ENCODE data around the genes KPNA4, NMD3, SPTSSB and SERPINI2.

DNA sequence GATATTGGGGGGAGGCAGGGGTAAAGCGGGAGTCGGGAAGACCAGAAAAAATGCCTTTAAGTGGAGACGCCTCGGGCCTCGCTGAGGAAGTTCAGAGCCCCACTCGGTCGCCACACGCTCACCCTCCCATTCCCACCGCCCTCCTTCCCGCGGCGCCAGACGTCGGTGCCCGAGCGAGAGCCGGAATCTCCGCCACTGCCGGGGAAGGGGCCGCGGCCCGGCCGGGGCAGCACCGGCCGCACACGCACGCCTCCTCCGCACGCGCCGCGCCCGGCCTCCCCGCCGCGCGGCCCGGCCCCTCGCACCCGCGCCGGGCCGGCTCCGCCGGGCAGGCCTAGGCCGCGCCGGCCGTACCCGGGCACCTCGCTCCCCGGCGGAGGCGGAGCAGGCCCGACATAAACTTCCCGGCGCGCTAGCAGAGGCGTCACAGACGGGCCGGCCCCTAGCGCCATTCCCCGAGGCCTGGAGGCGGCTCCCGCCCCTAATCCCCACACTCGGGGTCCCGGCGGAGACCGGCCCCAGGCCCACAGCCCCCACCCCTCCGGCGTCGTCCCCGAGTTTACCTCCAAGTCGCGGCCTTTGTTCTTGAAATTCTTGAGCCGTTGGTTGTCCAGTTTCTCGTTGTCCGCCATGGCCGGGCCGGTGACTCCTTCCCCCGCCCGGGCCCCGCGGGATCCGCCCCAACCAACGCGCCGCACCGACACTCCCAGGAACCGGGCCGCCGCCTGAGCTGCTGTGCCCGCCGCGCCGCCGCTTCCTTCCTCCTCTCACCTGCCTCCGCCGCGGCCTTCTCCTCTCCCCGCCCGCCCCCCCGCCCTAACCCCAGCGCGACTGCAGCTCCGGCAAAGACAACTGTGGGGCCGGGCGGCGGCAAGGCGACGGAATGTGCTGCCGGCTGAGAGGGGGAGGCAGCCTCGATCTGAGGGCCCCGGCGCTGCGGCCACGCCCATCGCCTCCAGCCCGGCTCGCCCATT, at the start of gene KPNA4:
TSS of gene KPNA4 (minus strand) at position 921 of the 974 bp plus-strand sequence.
- CAGE, long polyA plus RNA = no peak
- RRBS = 2% methylated on average over 35 of the region's 120 CpGs

DNA sequence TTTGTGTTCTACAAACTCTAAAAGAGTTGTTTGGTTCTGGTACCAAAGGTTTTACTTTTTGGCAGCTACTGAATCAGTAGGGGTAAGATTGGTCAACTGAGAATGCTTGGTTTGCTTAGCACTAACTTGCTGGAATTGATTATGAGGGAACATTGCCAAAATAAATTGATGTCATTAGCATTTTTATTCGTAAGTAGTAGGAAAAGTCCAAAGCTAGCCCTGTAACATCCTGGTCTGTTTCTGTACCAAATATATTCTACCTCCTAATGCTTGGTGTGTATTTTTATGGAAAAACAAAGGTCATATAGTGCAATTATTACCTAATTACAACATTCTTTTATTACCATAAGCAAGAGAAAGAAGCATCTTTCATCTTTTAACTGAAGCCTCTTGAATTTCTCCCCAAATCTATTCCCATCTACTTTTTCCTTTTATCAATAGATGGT, 36.0 kb upstream of the KPNA4 start:
- CAGE, long polyA plus RNA = no peak
- RRBS = no CpG with 5 or more reads among the region's 1 CpG

- CAGE, long polyA plus RNA = no peak
- RRBS = no CpG with 5 or more reads among the region's 6 CpGs
Measured at GRCh38 chr3:160671271-160671586, 5.7 kb upstream of the ARL14 start.

- CAGE, long polyA plus RNA = no peak
- RRBS = no CpG with 5 or more reads among the region's 7 CpGs
Measured at GRCh38 chr3:160677410-160678202, 646 bp downstream of the ARL14 start.

DNA sequence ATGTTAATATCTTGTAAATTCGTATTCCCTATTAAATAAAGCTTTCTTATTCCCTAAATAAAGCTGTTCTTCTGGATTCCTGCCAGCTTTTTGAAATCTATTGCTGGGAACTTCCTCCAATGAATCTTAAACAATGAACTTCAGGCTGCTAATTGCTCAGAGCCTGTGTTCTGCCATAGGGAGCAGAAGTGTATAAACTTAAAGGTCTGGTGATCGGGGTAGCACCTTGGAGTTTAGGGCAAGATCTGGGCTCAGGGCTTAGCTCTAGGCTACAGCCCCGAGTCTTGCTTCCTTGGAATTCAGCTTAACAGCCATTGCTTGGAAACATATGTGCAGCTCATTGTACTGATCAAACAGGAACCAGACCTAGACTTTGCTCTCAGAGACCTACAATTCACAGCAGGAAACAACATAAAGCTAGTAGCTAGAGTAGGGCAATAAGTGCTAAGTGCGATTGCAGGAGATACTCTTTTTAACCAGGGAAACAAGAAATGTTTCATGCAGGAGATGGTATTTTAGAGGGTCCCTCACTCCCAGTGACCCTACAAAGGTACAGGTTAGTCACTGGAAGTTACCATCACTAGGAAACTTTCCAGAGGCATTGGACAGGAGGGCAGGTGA, 1.5 kb downstream of the ARL14 start:
- CAGE, long polyA plus RNA = no peak
- RRBS = no CpG with 5 or more reads among the region's 4 CpGs

DNA sequence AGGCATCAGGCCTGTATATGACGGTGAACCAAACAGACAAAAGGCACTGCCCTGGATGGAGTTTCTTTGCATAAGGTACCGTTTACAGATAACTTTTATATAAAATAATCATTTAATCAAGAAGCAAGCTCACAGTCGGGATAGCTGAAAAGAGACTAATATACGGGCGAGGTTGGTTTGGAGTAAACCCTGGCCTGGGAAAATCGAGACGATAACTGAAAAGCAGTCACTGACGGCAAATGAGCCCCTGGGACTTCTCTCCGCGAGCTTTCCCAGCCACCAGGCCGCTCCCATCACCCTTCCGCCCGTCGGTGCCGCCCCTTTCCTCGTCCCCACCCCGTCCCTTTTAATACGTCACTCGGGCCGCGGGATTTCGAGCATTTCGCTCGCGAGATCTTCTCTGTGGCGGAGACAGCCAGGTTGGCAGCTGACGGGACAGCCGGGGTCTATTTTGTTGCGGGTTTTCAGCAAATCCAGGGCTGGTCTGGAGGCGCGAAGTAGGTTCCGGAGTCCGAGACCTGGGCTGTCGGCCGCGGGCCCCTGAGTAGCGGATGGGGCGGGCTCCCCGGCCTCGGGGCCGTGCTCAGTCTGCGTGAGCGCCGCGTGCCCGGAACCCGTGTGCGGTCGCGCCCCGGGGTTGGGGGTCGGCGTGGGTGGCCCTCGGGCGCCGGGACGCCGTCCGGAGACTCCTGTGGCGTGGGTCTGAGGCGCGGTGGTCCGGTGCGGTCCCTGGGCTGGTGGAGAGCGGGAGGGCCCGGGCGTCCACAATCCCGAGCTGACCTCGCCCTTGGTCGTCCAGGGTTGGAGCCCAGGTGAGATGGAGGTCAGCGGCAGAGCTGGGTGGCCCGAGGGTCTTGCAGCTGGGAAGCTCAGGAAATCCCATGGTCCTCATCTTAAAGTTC, at the start of gene NMD3:
TSS of gene NMD3 (plus strand) at position 399 of the 902 bp plus-strand sequence.
- CAGE, long polyA plus RNA = no peak
- RRBS = 1% methylated on average over 28 of the region's 72 CpGs

GRCh38 chr3:161371437-161372314, at the start of gene SPTSSB:
SPTSSB (minus strand) TSS chr3:161371517.
- CAGE, long polyA plus RNA = no peak
- RRBS = 2% methylated on average over 10 of the region's 53 CpGs

GRCh38 chr3:163498716-163499195, 1579.5 kb downstream of the SI start:
- CAGE, long polyA plus RNA = no peak
- RRBS = no CpG with 5 or more reads among the region's 24 CpGs

DNA sequence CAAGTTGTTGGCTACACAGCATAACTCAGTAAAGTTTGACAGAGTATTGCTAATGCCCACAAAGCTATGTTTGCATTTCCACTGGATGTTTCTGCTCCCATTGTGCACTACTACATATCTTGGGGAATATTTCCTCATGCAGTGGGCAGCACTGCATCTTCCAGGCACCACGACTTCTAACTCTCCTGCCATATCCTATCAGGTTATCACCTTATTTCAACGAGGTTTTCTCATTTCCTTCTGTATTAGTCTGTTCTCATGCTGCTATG, 789.1 kb downstream of the SI start:
- CAGE, long polyA plus RNA = no peak
- RRBS = no CpG with 5 or more reads among the region's 2 CpGs

DNA sequence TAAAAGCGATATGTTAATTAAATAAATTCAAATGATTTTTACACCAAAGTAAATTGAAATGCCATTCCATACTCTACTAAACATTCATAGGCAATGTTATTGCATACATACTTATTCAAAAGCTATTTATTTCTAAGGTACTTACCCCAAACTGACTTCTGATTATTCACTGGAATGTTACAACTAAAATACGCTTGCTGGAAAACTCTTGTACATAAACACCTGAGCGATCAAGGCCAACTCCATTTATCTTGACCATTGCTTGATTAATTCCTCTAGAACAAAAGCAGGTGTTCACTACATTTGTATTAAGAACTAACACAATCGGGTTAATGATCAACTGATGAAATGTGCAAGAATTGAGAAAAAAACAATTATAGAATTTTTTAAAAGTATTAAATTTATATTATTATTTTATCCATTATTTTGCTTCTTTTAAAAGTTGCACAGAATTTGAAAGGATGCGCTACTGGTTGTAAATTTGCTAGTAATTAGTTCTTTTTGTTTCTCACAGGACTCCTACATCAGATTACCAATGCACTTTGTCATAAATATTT, at the start of gene SERPINI2:
TSS of gene SERPINI2 (minus strand) at position 185 of the 557 bp plus-strand sequence.
- CAGE, long polyA plus RNA = no peak
- RRBS = no CpG with 5 or more reads among the region's 5 CpGs

GRCh38 chr3:168032401-168033030, 63.2 kb downstream of the GOLIM4 start:
- CAGE, long polyA plus RNA = no peak
- RRBS = no CpG with 5 or more reads among the region's 10 CpGs

DNA sequence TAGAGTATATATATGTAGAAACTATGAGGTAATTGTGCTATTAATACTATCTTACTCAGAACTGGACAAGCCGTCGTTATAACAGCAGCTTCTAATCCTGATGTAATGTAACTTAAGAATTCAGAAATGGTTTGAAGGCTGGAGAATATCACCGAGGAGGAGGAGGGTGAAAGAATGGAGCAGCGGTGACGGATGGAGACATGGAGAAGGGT, 44.2 kb downstream of the GOLIM4 start:
- CAGE, long polyA plus RNA = no peak
- RRBS = no CpG with 5 or more reads among the region's 5 CpGs

DNA sequence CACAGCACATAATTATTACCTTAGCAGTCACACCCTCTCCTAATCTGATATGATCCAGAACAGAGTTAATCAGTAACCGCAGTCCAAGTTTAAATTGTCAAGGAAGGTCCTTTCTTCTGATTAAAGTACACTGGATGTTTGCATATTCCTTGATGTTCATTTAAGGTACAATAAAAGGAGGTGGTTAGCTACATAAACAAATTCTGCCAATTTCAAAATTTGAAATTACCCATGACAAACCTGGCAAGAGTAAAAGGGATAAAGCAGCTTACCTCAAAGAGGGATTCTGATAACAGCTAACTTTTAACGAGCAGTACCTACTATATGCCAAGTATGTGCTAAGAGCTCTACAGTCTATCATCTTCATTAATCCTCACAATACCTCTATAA, 4.4 kb downstream of the GOLIM4 start:
- CAGE, long polyA plus RNA = no peak
- RRBS = no CpG with 5 or more reads among the region's 2 CpGs

DNA sequence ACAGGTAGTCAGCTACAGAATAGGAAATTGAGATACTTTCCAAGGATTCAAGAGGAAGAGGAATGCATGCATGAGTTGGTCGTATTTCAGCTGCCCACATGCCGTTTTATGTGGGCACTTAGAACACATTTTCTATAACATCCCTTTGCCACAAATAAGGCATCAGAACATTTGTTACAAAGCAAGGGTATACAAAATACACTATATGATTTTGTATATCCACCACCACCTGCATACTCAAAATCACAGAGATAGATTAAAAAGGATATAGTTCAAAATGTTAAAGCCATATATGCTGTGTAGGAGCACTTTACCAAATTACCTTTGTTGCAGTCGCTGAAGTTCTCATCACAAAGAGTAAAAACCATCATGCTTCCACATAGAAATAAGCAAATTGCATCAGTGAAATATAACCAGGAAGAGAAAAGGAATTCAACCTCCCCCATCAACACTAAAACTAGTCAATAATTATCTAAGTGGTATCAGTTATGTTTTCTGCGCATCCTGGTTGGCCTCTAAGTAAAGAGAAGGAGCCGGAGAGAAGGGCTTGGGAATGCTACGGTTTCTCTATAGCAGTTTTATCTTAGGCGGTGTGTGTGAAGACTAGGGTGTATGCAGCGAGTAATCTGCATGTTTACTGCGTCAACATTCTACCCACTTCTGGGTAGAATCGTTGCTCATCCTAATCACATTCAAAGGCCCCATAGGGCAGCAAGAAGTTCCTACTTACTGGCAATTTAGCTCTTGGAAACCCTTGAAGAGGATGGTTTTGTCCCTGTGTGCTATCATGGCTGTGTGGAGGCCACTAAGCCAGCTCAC, 390.3 kb downstream of the MECOM start:
- CAGE, long polyA plus RNA = no peak
- RRBS = no CpG with 5 or more reads among the region's 10 CpGs

GRCh38 chr3:169297085-169297460, 366.4 kb downstream of the MECOM start:
- CAGE, long polyA plus RNA = no peak
- RRBS = no CpG with 5 or more reads among the region's 1 CpG

GRCh38 chr3:169389517-169390276, 273.8 kb downstream of the MECOM start:
- CAGE, long polyA plus RNA = no peak
- RRBS = no CpG with 5 or more reads among the region's 3 CpGs

GRCh38 chr3:169547223-169547721, 116.2 kb downstream of the MECOM start:
- CAGE, long polyA plus RNA = no peak
- RRBS = no CpG with 5 or more reads among the region's 2 CpGs

GRCh38 chr3:169613942-169614576, 49.5 kb downstream of the MECOM start:
- CAGE, long polyA plus RNA = no peak
- RRBS = no CpG with 5 or more reads among the region's 3 CpGs

DNA sequence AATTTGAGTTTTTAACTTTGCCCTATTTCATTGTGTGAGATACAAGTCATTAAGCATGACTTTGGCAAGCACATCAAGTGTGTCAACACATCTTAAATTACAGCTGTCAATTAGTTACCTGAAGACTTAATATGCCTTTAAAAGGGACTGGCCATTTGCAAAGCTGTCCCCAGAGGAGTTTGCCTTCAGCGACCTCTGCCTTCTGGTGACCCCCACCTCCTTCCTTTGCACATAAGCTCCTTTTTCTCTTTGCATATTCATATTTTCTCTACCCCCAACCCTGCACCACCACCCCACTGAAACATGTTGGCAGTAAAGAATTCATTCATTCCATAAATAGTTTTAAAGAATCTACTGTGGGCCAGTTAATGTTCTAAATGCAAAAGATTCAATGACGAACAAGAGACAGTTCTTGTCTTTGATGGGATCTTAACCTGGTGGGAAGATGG, 342 bp upstream of the LRRC31 start:
- CAGE, long polyA plus RNA = no peak
- RRBS = no CpG with 5 or more reads among the region's 2 CpGs

- CAGE, long polyA plus RNA = no peak
- RRBS = no CpG with 5 or more reads among the region's 2 CpGs
Measured at GRCh38 chr3:169886638-169886899, 16.8 kb upstream of the LRRC31 start.

Measured in mammary epithelial cell (primary cell).